Iris pigment epithelial cell (primary cell): Measurements from ENCODE around the genes PLEKHO2 and HACD3.

- RRBS: no CpG with 5 or more reads among the region's 8 CpGs
Measured at GRCh38 chr15:64739547-64740012, 35.8 kb downstream of the RBPMS2 start.

- RRBS: 0% methylated on average over 4 of the region's 40 CpGs
Measured at GRCh38 chr15:64776056-64776835, 857 bp upstream of the RBPMS2 start.

GRCh38 chr15:64841143-64842038, at the start of gene PLEKHO2:
PLEKHO2 (plus strand) TSS chr15:64841915.
- RRBS: 5% methylated on average over 10 of the region's 80 CpGs

GRCh38 chr15:64842982-64843814, 1.5 kb downstream of the PLEKHO2 start:
- RRBS: no CpG with 5 or more reads among the region's 14 CpGs

DNA sequence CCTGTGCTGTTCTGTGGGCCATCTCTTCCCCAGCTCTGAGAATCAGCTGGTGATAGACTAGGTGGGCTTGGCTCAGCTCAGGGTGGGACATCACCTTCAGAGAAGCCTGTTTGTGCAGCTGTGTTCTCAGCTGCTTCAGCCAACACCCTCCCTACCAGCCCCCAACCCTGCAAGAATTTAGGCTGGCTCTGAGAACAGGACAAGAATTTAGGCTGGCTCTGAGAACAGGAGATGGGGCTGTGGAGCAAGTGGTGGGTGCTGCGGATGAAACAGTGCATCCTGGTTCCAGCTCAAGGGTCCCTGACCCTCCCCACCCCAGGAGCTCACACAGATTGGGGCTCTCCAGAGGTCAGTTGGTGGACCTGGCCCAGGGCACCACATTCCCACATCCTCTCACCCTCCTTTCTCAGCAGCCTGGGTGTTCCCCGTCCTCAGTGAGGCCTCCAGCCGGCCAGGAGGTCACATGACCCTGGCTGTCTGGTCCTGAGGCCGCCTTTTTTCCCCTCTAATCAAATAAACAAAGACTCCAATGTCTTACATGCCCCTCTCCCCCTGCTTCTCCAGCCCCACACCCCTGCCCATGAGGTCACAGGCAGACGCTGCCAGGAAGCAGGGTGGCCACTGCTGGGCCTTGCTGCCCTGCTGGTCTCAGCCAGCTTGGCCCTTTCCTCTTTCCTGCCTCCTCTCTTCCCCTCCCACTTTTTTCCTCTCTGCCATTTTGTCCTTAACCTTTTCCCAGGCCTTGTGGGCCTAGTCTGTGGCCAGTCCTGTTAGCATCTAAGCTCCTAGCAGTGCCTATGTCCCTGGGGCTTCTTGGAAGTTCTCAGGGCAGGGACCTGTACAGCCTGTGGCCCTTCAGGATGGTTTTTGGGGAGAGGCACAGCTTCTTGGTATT, 15.0 kb downstream of the PLEKHO2 start:
- RRBS: no CpG with 5 or more reads among the region's 5 CpGs

DNA sequence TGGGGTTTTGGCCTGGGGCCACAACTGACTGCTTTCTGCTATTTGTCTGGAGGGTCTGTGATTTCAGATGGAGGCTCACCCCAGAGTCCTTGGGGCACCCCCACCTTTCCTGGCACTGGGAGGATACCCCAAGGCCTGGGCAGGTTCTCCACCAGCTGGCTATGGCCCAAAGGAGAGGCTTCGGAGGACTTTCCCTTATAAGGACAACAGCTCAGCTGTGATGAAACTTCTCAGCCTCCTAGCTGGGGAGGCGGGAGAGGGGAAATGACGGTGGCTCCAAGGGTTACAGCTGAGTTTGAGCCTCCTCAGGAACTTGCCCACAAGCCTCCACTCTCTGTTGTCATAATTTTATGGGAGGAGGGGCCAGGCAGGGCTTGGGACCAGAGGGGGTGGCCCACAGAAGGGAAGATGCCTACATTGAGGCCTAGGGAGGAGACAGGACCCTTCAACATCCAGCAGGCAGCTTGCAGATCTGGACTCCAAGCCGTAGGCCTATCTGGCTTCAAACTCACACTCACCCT, 31.3 kb downstream of the PLEKHO2 start:
- RRBS: no CpG with 5 or more reads among the region's 4 CpGs

DNA sequence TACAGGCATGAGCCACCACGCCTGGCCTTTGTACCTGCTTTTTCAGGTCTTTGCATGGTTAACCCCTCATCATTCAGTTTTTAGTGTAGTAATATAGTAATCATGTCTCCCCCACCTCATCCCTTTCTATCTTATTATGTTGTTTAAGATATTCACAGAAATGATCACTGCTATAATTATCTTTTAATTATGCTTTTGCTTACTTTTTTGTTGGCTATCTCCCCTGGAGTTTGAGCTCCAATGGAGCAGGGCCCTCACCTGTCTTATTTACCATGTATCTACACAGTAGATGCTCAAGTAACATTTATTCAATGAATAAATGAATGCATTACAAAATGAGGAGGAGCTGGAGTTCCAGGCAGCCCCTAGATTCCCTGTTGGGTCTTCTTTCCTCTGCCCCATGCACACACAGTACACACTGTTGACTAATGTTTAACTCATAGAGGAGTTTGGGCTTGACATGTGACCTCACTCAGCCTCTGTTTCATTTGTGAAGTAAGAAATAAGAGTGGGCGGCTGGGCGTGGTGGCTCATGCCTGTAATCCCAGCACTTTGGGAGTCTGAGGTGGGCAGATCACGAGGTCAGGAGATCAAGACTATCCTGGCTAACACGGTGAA, 1.1 kb upstream of the SLC51B start:
- RRBS: no CpG with 5 or more reads among the region's 5 CpGs

GRCh38 chr15:65059777-65060336, 7.9 kb downstream of the RASL12 start:
- RRBS: no CpG with 5 or more reads among the region's 3 CpGs

- RRBS: no CpG with 5 or more reads among the region's 7 CpGs
Measured at GRCh38 chr15:65068705-65069250, 987 bp upstream of the RASL12 start.

- RRBS: no CpG with 5 or more reads among the region's 7 CpGs
Measured at GRCh38 chr15:65087367-65087885, 10.9 kb downstream of the KBTBD13 start.

DNA sequence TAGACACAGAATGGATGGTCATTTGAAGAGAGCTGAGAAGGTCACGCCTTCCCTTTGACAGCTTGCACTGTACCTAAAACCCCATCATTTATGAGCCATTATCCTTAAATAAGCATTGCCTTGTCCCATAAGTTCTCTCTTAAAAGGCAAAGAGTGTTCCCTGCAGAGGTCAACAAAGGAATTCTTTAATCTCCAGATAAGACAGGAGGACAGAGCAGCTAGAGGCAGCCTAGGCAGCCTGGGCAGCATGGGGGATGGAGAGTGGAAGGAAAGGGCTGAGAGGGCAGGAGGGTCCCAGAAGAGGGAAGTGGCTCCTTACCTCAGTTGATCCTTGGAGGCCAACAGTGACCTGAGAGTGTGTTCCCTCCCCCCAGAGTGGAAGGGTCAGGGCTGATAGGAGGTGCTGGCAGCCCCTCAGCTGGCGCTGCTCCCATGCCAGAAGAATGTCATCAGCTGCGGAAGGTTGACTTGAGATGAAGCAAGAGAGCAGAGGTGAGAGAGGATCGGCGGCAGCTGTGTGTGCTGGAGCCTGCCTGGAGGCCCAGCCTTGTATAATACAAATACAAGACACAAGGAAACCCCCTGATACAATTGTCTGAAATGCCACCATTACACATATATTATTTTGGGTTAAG, 12.8 kb downstream of the KBTBD13 start:
- RRBS: no CpG with 5 or more reads among the region's 5 CpGs

GRCh38 chr15:65364988-65365774, 12.6 kb downstream of the IGDCC3 start:
- RRBS: no CpG with 5 or more reads among the region's 6 CpGs

DNA sequence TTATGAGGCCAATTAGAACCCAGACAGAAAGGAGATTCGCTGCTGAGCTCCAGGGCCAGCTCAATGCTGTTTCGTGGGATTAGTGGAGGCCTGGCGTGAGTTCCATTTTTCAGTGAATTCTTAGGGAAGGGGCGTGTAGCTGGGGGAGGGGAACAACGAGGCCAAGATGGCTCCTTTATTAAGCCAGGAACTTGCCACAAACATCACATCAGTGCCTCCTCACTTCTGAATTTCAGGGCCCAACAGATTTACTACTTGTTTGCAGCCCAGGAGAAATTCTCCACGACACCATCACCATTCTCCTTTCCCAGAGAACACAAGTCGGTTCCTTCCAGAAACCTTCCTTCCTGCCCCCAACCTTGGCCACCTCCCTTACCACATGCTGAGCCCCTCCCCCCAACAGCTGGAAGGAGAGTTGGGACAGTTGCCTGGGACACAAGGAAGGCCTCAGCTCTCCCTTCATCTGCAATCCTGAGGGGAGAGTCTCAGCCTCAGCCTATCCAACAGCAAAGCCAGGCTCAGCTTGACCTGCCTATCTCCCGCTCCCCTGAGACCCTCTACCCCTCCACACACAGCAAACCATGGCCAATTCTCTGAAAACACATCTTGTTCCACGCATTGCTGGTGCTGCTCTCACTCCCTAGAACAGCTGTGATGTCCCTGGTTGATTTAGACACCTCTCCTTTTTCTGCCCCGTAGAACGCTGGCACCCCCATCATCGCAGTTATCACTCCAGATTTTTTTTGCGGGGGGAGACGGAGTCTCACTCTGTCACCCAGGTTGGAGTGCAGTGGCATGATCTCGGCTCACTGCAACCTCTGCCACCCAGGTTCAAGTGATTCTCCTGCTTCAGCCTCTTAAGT, 5.7 kb downstream of the IGDCC4 start:
- RRBS: no CpG with 5 or more reads among the region's 15 CpGs

DNA sequence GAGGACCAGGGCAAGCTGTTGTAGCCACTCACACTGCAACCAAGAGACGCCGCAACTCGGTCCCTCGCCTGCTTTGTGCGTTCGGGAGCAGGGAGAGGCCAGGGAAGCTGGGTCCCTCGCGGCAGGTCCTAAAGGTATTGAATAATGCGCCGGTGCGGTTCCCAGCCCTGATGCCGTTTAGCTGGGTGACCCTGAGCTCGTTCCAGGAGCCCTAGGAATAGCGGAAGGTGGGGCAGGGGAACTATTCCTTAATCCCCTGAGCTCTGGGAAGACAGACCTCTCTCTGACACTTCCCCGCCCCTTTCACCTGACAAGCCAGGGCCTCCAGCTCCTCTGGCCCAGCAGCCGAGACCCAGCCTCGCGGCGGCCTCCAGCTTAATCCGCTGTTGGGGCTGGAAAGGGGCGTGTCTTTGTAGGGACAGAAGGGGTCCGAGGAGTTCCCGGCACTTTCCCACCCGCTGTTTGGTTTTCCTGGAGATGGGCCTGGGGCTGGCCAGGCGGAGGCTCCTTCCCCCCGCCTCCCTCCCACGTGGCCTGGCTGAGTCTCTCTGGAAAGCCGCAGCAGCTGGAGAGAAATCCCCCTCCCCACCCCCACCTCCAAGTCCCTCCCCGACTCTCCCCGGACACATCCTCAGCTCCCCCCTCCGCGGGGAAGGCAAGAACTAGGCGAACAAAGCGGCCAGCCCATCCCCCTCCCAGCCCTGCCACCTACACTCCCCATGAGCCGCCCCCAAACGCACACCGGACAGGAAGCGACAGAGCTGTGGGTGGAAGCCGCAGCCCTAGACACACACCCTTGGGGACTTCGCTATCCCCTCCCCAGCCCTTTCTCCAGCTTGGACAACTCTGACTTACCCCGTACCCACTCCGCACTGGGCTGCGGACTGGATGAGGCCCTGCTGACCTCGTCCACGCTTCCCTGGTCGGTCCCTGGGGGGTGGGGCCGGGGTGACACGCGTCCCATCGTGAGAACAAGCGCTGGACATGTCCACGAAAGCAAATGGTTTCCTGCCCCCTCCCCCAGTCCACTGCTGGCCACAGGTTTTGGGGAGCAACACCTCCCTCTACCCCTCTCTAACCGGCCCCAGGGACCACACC, 1.3 kb downstream of the IGDCC4 start:
- RRBS: no CpG with 5 or more reads among the region's 53 CpGs

GRCh38 chr15:65512063-65513376, 5.0 kb downstream of the DPP8 start:
- RRBS: no CpG with 5 or more reads among the region's 21 CpGs

GRCh38 chr15:65530279-65530952, at the start of gene HACD3:
HACD3 (plus strand) TSS chr15:65530463.
- RRBS: 2% methylated on average over 38 of the region's 79 CpGs

- RRBS: 91% methylated on average over 2 of the region's 13 CpGs
Measured at GRCh38 chr15:65531976-65532504, 1.8 kb downstream of the HACD3 start.

- RRBS: no CpG with 5 or more reads among the region's 1 CpG
Measured at GRCh38 chr15:65540241-65540877, 10.1 kb downstream of the HACD3 start.

- RRBS: no CpG with 5 or more reads among the region's 16 CpGs
Measured at GRCh38 chr15:65790587-65791340, 1.3 kb downstream of the DENND4A start.

GRCh38 chr15:65970884-65971659, 101.8 kb downstream of the RAB11A start:
- RRBS: no CpG with 5 or more reads among the region's 8 CpGs